Lower leg skin (tissue), 2 donors: ENCODE data around the genes LIPN and ANKRD1.

DNA sequence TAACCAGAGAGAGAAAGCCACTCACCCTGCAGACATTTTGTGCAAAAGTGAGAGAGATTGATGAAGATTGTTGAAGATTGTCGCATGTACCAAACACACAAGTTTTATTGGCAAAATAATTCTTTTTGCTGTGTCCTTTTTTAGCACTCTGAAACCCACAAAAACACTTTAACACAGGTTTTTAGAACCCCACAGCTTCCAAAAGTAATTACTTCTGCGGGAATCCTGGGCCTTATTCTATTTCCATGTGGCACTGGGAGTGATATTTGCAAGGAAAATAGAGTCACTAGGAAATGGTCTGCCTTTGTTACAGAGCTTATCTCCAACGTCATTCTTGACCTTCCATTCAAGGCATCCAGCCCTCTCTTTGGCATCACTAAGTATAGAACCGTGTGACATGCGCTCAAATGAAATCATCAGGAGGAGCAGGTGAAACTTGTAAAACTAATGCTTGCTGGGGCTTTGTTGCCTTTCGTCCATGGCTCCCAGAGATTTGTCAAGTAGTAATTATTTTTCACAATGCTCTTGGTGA, 73.3 kb downstream of the PAPSS2 start:
- PRO-cap: no peak
- RAMPAGE, long total RNA, 2 experiments: no peak in any of the 2 experiments

DNA sequence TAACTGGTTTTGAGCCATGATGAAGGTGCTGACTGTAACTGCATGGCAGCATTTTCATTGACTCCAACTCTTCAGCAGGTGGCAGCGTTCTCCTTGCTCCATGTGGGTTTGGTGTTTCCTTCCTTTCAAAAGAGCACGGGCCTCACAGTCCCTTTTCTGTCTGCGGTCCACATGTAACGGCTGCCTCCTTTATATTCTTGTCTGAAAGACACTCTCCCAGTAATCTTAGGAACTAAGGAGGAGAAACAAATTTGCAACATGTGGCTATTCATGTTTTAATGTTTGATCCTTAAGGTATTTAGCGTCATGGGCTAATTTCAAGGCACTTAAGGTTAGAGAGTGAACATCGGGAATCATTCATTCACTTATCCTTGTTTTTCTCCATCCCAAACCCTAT, 12.5 kb downstream of the KLLN start:
- PRO-cap: no peak
- RAMPAGE, long total RNA, 2 experiments: no peak in any of the 2 experiments

DNA sequence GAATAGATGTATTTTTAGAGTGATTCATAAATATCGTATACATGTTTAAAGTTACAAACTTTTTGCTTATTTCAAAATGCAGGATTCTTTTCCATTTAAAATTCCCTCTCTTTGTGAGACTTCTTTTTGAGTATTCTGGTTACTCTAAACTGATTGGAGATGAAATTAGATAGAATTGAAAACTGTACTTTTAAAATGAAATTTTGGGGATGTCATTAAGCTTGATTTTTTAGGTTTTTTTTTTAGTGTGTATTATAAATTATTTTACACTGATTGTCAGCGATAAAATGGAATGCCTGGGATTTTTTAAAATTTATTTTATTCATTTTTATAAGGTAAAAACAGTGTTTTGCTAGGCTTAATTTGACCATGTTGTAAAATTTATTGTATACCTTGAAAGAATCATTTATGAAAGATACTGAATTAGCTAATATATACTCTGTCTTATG, 8.5 kb downstream of the PTEN start:
- PRO-cap: no peak
- RAMPAGE, long total RNA, 2 experiments: no peak in any of the 2 experiments

DNA sequence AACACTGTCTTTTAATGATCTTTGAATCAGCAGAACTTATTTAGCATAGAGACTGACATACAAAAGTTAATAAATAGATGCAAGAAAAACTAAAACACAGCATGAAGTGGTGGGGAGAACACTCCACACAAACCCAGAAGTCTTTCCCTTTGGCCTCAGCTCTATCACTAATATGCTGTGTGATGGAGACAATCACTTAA, 284.6 kb downstream of the PTEN start:
- PRO-cap: no peak
- RAMPAGE, long total RNA, 2 experiments: no peak in any of the 2 experiments

- PRO-cap: no peak
- RAMPAGE, long total RNA, 2 experiments: no peak in any of the 2 experiments
Measured at GRCh38 chr10:88152774-88153412, 289.5 kb downstream of the PTEN start.

DNA sequence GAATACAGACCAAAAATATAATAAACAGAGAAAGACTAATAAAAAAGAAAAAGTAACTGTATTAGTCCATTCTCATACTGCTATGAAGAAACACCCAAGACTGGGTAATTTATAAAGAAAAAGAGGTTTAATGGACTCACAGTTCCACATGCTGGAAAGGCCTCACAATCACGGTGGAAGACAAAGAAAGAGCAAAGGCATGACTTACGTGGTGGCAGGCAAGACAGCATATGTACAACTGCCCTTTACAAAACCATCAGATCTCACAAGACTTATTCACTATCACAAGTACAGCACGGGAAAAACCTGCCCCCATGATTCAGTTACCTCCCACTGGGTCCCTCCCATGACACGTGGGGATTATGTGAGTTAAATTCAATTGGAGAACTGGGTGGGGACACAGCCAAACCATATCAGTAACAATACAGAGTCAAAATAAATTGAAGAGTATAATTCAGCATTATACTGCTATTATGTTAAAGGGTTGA, 37.8 kb downstream of the RNLS start:
- PRO-cap: no peak
- RAMPAGE, long total RNA, 2 experiments: no peak in any of the 2 experiments

DNA sequence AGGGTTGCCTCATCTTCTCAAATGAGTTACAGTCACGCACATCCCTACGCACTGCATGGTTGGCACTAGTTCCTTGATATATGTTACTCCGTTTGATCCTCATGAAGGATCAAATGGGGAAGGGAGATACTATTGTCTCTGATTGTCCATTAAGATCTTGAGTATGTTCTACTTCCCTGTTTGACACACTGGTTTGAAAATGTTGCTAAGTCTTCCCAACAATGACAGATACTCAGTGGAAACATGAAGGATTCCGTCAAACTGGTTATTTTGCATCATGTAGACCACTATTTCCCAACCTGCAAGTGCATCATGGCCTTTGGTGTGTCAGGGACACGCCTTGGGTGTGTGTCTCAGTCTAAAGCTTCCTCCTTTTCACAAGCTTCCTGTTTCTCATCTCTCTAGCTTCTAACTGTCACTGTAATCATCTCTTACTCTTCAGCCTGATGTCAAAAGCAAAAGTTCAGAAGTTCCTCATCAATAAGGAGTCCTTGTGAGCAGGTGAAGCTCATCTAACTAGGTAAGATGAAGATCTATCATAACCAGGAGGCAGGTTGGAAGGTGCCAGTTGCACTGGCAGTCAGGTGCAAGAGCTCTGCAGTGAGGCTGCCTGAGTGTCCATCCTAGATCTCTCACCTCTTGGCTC, at the start of gene LIPN:
TSS of gene LIPN (plus strand) at position 434 of the 646 bp plus-strand sequence.
- PRO-cap: no peak
- RAMPAGE, long total RNA, 2 experiments: start-site peak on the plus strand in 2 of 2 experiments, centred at positions 406 to 425 of the sequence, 63 to 98 reads per replicate

DNA sequence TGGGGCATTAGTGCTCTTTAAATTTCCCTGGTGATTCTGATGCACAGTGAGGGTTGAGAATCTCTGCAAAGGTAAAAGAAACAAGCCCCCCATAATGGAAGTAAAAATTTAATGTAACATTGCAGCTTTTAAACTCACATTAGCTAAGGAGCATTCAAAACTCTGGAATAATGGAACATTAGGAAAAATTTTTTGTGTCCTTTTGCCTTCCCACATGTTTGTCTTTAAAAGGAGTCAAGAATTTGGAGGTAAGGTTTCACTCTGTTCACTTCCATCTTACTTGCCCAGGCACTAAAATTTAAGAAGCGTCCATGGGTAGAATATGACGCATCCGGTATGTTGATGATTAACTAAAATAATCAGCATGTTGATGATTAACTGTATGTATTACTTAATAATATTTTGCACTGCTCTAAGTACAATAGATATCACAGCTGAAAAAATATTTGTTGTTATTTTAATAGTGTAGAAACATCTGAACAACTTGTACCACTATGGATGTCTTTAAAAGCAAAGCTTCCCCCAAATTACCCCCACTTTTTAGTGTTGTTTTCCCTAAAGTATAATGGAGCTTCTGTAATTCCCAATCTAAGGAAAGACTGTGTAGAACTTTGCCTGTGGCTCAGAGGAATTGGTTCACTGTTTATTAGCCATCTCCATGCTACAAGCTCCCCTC, 11.6 kb downstream of the ANKRD22 start:
- PRO-cap: no peak
- RAMPAGE, long total RNA, 2 experiments: no peak in any of the 2 experiments

- PRO-cap: no peak
- RAMPAGE, long total RNA, 2 experiments: no peak in any of the 2 experiments
Measured at GRCh38 chr10:88912260-88912792, 32.3 kb downstream of the STAMBPL1 start.

DNA sequence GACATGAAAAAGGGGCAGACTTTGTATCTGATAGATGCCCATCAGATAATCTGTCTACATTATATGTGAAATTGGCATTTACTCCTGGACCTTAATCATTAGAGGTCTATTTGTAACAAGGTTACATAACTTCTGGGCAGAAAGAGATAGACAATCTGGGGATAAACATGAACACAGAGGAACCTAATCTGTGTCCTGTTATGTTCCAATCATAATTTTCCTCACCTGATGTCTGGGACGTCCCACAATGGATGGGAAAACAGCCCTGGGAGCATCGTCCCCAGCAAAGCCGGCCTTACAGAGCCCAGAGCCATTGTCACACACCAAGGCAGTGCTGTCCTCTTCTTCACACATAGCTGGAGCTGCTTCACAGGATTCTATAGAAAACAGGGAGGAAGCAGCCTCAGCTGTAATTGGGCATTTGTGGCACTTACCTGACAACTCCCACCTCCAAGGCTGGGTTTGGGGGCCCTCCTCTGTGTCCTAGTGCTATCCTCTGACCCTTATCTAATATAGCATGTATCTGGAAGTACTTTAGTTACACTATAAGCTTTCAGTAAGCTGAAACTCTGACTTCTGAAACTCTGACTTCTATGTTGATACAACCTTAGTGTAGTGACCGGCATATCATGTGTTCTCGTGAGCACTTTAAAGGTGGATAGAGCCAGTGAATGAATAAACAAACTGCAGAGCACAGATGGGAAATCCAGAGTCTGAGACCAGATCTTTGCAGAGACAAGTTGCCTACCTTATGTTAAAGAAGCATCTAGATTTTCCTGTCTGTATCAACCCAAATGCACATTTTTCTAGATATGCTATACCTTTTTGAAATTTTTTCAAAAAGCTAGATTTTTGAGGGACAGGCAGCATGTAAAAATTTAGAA, 3.8 kb downstream of the ACTA2 start:
- PRO-cap: no peak
- RAMPAGE, long total RNA, 2 experiments: no peak in any of the 2 experiments

- PRO-cap: unidirectional peak, minus-strand start at chr10:88968631
- RAMPAGE, long total RNA, 2 experiments: no peak in any of the 2 experiments
Measured at GRCh38 chr10:88968220-88968856, 15.8 kb upstream of the ACTA2 start.

- PRO-cap: no peak
- RAMPAGE, long total RNA, 2 experiments: no peak in any of the 2 experiments
Measured at GRCh38 chr10:88978918-88979649, 11.5 kb upstream of the FAS start.

- PRO-cap: no peak
- RAMPAGE, long total RNA, 2 experiments: no peak in any of the 2 experiments
Measured at GRCh38 chr10:88991608-88991939, 976 bp downstream of the FAS start.

DNA sequence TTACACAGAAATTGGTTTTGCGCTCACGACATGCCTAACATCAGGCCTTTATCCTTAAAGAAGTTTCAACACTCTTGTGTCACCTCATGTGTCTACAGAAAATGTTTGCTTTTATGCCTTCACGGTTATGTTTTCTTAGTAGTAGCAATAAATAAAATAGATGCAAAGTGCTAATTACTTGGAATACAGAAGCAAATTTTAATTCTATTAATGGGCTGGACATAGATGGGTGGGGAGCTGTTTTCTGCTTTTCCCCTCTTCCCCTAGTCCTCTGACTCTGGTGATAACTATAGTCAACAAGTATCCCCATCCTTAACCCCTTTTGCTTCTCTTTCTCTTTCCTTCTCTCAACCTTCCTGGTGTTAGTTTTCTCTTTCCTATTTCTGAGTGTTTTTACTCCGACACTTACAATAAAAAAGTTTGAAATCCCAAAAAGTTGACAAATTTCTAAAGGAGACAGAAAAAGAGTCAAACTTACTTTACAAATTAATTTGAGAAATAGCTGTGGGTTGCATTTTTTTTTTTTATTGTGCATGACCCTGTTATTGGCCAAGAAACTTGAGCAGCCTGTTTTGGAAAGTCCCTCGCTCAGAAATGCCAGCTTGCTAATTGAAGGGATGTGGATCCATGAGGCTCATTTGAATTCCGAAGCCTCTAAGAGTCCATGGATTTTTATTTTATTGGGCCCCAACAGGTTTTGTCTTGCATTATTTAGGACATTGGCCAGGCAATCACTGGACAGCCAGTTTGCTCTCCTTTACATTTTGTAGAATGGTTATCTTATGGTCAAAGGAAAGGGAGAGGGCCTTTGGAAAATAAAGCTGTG, 2.4 kb downstream of the FAS start:
- PRO-cap: unidirectional peak, minus-strand start at position 273 of the sequence; unidirectional peak, plus-strand start at position 612 of the sequence; unidirectional peak, plus-strand start at position 637 of the sequence
- RAMPAGE, long total RNA, 2 experiments: no peak in any of the 2 experiments

DNA sequence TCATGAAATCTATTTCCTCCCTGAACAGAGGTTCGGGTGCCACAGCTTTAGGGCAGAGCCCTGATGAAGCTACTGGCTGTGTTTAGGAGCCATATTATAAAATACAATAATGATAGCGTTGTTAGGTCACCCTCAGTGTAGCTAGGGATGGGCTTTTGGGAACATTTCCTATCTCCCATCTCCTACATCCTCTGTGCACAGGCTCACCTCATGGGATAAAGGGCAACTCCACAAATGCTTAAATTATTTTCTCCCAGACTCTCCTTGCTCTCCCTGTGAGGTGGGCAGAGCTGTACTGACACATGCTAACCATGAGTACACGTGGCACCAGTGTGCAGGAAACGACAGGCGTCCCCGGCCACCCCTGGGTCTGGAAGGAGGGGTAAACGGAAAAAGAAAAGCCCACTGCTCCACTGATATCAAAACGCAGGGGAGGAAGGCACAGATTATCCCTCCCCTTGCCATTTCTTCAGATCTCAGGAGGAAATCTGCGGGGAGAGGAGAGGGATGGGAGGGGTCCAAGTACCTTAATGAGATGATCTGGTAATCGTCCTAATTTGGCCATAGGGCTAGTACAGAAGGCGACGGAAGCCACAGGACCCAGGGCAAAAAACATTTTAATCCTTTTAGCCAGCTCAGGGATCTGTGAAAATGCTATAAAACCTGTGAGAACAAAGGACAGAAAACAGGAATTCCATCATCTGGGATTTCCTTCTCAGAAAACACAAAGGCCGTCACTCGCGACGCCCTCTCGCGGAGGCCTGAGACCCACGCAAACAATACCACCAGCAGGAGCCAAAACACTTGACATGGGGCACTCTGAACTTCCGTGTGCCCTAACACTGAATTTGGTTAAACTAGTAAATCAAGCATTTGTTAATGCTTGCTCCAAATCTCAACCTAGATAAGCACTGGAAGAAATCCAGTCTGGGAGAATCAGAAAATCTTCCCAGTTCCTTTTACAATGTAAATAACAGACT, 17.7 kb upstream of the CH25H start:
- PRO-cap: no peak
- RAMPAGE, long total RNA, 2 experiments: no peak in any of the 2 experiments

DNA sequence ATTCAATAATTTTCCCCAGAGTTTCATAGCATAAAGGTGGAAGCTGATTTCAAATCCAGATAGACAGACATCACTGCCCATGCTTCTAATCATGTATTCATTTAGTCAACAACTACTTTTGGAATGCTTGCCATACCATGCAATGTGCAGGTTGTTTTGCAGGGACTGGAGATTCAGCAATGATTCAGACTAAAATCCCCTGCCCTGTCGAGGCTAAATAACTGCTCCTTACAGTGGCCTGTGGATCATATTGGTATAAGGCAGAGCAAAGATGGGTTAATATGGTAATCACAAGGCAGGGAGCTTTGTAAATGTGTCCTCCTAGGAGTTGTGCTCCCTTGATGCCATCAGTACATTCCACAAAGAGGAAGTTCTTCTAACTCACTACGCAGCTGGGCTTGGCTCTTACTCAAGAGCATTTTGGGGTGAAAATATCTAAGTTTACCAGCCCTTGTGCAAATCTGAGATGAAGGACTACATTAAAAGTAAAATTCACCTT, 647 bp upstream of the IFIT2 start:
- PRO-cap: no peak
- RAMPAGE, long total RNA, 2 experiments: no peak in any of the 2 experiments

DNA sequence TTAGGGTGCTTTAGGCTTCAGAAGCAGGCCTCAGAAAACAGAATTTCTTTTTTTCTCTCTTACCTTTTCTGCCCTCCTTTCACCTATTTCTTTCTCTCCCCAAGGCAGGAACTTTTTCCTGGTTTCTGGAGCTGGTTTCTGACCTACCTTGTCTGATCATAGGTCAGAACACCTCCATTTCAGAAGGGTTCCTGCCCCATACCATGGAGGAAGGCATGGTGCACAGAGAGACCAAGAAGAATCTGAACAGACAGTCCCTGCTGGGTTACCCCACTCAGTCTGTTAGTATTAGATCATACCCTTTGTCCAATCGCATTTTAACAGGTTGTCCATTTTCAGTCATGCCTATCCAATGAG, 21.0 kb upstream of the SLC16A12 start:
- PRO-cap: no peak
- RAMPAGE, long total RNA, 2 experiments: no peak in any of the 2 experiments

GRCh38 chr10:89592473-89592928, 52.5 kb downstream of the PANK1 start:
- PRO-cap: no peak
- RAMPAGE, long total RNA, 2 experiments: start-site peak on the minus strand in 1 of 2 experiments, at chr10:89592466-89592801 at its widest, 7 reads per replicate

DNA sequence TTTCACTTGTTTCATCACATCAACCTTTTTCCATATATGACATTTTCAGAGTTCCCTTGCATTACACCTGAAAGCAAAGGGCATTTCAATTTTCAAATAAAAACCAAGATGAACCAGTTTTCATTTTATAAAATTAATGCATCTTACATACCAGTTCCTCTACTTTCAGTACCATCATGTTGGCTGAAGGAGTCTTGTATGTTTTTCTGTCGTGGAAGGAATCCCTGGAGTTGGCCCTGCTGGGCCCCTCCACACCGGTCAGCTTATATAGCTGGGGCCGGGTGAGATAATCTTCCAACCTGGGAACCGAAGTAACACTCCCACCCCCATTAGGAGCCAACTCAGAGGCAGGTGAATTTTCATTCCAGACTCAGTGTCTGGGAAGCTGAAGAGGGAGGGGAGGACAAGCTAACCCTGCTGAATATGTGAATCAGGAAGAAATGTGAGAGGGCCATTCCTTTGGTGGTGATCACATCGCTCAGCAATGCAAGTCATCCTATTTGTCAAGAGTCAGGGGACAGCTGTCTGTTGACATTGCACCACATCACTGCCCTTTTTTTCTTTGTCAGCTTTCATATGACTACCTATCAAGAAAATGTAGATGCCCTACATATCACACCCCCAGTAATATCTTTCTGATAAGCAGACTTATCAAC, at the start of gene ANKRD1:
TSS of gene ANKRD1 (minus strand) at position 238 of the 656 bp plus-strand sequence.
- PRO-cap: no peak
- RAMPAGE, long total RNA, 2 experiments: start-site peak on the minus strand in 1 of 2 experiments, centred at position 239 of the sequence, 273 reads per replicate

DNA sequence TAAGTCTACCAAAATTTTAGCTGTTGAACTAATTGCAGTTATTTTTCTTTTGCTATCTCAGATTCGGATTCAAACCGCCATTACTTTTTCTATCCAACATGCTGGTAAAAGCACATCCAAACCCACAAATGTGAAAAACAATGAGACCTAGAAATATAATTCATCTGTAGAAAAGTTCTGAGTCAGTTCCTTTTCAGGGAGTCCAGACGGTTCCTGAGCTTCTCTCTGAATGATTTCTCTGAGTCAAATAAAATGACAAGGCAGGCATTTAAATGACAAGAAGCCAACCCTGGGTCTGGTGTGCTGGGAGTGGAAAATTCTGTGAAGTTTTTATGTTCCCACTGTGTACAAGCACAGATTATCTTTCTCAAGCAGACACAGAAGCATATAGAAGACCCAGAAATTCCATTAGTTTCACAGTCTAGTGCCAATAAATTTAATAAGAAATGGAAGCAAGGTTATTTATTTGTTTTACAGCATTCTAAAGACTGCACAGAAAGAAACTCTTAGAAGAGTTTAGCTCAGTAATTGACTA, 96.3 kb upstream of the ANKRD1 start:
- PRO-cap: no peak
- RAMPAGE, long total RNA, 2 experiments: no peak in any of the 2 experiments